ENCODE measurements around the gene ZNF592.

DNA sequence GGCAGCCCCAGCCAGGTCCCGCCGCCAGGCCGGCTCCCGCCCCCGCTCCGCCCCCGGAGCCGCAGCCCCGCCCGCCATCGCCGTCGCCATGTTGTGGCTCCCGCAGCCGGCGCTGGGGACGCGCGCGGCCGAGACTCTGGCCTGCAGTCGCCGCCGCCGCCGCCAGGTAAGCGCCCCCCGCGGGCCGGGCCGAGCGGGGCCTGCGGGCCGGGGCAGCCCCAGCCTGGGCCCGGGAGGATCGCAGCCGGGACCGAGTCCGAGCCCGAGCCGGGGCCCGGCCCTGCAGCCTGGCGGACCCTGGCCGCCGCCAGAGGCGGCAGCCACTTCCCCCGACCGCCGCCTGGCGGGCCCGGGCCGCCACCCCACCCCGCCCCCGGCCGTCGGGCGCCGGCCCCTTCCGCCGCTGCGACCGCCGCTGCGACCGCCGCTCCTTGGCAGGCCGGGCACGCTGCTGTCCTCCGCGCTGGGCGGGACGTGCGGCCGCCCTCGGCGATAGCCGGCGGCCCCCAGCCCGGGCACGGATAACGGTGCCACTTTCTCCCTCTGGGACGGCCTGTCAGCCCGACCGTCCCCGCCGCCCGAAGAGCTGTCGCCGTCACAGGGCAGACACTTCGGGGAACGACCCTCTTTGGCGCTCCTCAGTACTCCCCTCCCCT lies at the start of gene ZNF592:
ZNF592 (plus strand) TSS at position 94 of the 656 bp plus-strand sequence.
- PRO-cap: bidirectional peak, plus-strand start at position 105 of the sequence, minus-strand start at position 90 of the sequence; bidirectional peak, plus-strand start at position 461 of the sequence, minus-strand start at position 342 of the sequence
- RAMPAGE, long total RNA, 4 experiments: start-site peak on the plus strand in 3 of 4 experiments, centred at positions 88 to 110 of the sequence, 48 to 297 reads per replicate

- PRO-cap: no peak
- RAMPAGE, long total RNA, 4 experiments: no peak in any of the 4 experiments
Measured at GRCh38 chr15:84761616-84762211, 13.3 kb downstream of the ZNF592 start.

DNA sequence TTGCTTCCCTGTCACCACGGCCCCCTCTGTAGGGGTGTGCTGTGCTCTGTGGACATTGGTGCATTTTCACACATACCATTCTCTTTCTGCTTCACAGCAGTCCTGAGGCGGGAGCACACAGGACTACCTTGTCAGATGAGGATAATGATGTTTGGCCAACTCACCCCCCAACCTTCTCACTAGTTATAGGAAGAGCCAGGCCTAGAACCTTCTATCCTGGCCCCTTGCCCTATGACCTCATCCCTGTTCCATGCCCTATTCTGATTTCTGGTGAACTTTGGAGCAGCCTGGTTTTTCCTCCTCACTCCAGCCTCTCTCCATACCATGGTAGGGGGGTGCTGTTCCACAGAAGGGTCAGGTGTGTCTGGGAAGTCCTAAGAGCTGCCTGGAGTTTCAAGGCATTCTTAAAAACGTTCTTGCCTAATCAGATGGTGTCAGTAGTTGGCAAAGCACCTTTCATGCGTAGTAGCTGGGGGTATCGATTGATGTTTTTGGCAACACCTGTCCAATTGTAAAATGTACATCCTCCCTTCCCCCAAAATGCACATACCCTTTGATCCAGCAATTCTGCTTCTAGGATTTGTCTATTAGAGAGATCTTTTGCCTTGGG lies 16.9 kb upstream of the ALPK3 start:
- PRO-cap: no peak
- RAMPAGE, long total RNA, 4 experiments: no peak in any of the 4 experiments

DNA sequence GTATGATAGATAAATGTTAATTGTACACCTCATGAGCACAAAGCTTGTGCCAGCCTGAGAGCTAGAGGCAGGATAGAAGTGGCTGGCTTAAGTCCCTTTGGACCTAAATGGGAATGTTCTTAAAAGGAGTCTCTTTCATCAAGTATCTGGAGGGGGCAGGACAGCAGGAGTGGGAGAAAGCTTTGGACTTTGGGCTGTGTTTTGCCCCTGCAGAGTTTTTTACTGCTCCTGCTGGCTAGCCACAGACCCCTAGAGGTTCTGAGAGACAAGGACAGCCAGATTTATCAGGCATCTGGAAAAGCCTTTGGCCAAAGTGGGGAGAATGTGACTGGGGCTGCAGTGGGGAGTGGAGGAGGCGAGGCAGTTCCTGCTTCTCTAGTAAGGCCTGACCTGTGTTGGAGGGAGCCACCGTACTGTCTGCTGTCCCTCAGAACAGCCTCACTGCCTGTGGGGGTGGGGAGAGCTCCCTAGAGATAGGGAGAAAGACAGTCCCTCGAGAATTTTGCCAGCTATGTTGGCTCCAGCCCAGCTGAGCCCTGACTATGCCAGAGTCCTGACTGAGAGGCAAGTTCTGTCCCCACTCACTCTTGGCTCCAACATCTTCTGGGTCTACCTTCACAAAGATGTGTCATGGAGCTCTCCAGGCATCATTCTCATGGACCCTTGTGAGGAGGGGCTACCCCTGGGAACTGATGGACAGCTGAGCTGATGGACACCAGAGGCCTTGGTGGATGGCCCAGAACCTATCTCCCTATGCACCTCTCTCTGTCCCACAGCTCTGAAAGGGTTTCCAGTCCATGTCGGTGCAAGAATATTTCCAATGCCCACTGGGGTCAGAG lies 2.2 kb downstream of the ALPK3 start:
- PRO-cap: no peak
- RAMPAGE, long total RNA, 4 experiments: no peak in any of the 4 experiments

DNA sequence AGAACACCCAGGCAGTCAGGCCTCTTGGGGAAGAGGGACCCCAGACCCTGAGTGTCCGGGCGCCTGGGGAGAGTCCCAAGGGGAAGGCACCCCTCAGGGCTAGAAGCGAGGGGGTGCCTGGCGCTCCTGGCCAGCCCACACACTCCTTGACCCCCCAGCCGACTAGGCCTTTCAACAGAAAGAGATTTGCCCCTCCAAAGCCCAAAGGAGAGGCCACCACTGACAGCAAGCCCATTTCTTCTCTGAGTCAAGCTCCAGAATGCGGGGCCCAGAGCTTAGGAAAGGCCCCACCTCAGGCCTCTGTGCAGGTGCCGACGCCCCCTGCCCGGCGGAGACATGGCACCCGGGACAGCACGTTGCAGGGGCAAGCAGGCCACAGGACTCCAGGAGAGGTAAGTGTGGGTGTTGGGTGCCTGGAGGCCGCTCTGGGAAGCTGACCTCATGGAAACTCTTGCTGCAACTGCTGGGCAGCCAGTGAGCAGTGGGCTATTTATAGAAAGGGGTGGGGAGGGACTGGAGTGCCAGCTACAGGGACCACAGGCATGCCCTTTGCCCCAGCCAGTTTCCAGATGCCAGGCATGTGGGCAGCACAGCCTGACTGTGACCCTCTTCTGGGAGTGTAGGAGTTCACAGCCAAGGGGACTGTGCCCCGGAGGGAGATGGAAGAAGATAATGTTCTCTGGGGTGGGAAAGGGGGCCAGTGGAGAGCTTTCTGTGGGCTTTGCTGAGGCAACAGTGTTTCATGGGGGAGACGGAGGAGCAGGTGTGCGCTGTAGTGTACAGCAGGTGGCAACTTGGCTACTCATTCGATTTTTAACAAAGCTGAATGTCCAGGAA lies 23.6 kb downstream of the ALPK3 start:
- PRO-cap: bidirectional peak, plus-strand start at position 518 of the sequence, minus-strand start at position 465 of the sequence
- RAMPAGE, long total RNA, 4 experiments: no peak in any of the 4 experiments

DNA sequence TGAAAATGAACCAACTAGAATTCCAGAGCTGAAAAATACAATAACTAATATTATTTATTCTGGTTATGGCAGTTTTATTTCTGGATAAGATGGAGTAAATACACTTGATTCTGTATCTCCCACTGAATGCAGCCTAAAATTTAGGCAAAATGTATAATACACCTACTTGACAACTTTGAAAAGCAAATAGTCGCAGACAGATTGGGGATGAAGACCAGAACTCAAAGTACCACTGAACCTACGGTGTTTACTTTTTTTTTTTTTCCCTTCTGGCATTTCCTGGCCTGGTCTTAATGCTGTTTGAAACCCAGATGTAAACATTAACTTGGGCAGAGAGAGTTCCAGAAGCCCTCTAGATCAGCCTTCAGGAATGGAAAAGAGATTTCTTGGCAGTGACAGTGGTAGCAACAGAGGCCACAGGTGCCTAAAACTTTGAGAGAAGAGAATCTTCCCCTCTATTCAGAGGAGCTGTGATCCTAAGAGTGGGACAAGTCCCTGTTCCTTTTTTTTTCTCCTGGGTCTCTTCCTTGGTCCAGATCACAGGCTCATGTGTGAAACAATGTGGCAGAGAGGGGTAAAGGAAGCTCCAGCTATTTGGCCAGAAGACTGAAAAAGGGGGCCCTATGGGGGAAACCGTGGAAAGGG lies 27.8 kb downstream of the ALPK3 start:
- PRO-cap: no peak
- RAMPAGE, long total RNA, 4 experiments: no peak in any of the 4 experiments

- PRO-cap: no peak
- RAMPAGE, long total RNA, 4 experiments: no peak in any of the 4 experiments
Measured at GRCh38 chr15:84885740-84886221, 1.3 kb downstream of the SLC28A1 start.

- PRO-cap: bidirectional peak, plus-strand start at chr15:84886701, minus-strand start at chr15:84886601
- RAMPAGE, long total RNA, 4 experiments: start-site peak on the plus strand in 1 of 4 experiments, at chr15:84886700-84886823 at its widest, 211 reads per replicate
Measured at GRCh38 chr15:84886315-84887109, 2.0 kb downstream of the SLC28A1 start.

DNA sequence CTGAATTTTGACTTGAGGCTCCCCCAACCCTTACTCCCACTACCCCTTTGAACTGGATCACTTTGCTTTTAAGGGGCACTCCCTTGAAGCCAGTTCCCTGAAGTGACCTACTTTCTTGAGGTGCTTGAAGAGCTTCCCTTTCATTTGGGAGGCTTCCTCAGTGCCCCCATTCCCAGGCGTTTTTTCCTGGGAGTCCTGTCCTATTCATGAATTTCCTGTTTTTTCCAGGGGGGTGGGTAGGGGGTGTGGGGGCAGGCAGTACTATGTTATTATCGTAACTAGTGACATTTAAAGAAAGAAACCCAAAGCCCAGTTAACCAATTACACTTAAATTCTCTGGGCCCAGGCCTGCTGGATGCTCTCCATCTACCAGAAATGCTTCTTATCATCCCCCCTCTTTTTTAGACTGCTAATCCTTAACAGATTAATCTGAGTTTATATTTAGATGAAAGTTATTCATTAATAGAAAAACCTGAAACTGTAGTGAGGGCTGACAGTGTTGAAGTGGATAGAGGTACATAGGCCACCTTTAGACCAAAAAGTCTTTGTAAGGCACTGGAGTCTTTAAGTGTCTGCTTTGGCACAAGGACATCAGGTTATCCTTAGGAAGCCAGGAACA lies 43.6 kb downstream of the PDE8A start:
- PRO-cap: no peak
- RAMPAGE, long total RNA, 4 experiments: no peak in any of the 4 experiments

- PRO-cap: no peak
- RAMPAGE, long total RNA, 4 experiments: no peak in any of the 4 experiments
Measured at GRCh38 chr15:85039092-85039990, 57.7 kb downstream of the PDE8A start.

DNA sequence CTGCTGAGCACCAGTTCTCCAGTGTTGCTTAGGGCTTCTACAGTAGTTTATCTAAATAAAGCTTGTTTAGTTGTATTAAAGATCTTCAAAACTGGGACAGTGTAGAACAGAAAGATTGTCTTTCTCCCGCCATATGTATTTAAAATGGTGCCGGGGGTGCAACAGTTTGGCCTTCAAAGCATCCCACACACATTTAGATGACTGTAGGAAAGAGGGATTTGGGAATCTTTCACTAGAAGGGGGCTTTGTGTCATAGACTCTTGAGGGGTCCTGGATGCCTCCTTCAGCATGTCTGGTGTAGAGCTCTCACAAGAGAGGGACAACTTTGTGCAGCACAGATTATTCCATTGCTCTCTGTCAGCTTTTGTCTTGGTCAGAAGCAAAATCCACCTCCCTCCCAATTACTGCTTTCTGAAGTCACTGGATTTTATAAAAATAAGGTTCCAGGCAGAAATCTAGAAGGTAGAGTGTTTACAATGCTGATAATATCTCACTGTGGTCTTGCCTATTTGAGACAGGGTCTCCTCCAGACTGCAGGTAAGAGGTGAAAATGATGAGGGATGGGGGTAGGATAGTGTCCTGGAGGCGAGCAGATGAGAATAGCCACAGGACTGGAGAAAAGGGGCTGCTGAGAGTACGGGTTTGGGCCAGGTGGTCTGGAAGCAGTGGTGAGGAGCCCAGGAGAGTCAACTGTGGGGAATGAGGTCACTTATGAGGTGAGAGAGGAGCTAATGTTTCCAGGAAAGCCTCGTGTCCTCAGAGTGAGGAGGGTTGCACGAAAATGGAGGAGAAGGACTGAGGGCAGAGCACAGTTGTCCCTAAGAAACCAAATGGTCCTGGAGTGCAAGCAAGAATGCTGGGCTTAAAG lies 132.9 kb downstream of the PDE8A start:
- PRO-cap: no peak
- RAMPAGE, long total RNA, 4 experiments: start-site peak on the plus strand in 1 of 4 experiments, centred at position 555 of the sequence, 5 reads per replicate

DNA sequence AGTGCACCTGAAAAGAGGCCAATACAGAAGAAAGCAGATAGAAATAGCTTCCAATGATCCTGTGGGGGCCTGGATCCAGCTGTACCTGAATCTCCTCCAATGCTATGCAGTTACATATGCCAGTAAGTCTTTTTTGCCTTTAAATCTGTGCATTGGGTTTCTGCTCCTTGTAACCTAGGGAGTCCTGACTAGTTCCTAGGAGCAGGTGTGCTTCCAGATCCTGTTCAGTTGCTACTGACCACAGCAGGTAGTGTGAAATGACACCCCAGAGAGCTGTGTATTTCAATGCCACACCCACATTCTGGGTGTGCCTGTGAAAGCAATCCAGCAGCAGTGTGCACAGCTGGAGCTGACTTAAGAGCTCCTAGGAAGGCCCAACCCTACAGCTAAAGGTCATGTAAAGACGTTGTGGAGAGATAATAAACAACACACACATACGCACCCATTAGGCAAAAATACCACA lies 62.3 kb upstream of the AKAP13 start:
- PRO-cap: unidirectional peak, minus-strand start at position 233 of the sequence
- RAMPAGE, long total RNA, 4 experiments: no peak in any of the 4 experiments

DNA sequence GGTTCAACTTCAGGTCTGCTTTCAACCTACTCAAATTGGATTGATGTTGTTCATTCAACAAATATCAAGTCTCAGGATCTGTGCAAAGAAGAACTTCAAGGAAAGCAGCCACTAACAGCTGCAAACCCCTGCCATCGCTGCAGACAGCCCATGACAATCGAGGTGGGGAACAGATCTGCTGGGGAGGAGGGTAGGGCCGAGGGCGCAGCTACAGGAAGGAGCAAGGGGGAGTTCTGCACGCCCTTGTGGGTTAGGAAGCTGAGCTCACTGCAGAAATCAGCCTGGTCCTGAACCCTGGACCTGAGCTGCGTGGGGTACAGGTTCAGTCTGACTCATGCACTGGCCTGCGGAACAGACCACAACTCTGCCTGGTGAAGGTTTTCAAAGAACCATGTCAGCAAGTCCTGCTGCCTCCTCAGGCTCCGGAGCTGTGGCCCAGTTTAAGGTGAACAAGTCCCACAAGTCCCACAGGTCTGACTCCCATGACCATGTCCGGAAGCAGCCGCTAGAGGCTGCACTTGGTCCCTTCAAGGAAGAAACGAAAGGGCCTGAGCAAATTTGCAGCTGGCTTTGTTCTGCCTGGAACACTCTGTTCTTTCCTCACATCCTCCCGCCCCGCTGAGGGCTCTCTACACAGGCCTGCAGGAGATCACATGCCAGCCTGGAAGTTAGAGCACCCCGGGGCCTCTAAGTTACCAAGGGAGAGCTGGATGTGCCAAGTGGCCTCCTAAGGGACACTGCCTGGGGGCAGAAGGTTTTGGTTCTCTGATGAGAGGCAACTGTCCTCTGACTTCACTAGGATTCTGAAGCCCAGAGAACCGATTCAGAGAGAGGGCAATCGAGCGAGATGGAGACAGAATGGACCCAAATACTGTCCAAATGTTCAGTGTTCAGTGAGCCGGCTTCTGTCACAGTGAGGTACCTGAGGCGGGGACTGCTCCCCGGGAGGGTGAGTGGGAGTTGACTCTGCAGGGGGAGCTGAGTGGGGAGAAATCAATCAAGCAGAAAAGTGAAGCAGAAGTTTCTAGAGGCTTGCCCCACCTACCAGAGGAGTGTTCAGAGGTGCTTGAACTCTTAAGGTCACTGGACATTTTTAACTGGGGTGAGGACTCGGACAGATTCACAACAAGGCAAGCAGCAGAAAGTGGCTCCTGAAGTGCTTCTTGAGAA lies 49.2 kb upstream of the AKAP13 start:
- PRO-cap: bidirectional peak, plus-strand start at position 654 of the sequence, minus-strand start at position 435 of the sequence
- RAMPAGE, long total RNA, 4 experiments: no peak in any of the 4 experiments

DNA sequence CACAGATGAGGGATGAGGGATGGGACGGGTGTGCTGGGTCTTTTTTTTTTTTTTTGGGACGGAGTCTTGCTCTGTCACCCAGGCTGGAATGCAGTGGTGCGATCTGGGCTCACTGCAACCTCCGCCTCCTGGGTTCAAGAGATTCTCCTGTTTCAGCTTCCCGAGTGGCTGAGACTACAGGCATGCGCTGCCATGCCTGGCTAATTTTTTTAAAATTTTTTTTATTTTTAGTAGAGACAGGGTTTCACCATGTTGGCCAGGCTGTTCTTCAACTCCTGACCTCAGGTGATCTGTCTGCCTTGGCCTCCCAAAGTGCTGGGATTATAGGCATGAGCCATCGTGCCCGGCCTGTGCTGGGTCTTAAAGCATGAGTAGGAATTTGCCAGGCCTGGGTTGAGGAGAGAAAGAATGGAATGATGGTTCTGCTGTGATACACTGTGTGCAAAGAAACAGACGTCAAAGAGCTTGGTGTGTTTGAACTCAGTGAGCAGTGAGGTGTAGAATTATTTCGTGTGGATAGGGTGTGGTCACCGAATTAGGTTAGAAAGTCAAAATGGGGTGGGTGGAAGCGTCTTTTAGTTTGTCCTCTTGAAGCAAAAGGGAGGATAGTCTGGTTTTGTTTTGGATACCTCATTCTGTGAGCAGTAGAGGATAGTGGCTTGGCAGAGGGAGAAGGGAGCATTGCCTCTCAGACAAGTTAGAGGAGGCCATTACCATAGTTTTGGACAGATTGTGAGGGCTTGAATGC lies 27.0 kb downstream of the AKAP13 start:
- PRO-cap: no peak
- RAMPAGE, long total RNA, 4 experiments: no peak in any of the 4 experiments

GRCh38 chr15:85415536-85416150 lies 35.2 kb downstream of the AKAP13 start:
- PRO-cap: no peak
- RAMPAGE, long total RNA, 4 experiments: no peak in any of the 4 experiments

- PRO-cap: no peak
- RAMPAGE, long total RNA, 4 experiments: no peak in any of the 4 experiments
Measured at GRCh38 chr15:85434886-85435494, 54.6 kb downstream of the AKAP13 start.

DNA sequence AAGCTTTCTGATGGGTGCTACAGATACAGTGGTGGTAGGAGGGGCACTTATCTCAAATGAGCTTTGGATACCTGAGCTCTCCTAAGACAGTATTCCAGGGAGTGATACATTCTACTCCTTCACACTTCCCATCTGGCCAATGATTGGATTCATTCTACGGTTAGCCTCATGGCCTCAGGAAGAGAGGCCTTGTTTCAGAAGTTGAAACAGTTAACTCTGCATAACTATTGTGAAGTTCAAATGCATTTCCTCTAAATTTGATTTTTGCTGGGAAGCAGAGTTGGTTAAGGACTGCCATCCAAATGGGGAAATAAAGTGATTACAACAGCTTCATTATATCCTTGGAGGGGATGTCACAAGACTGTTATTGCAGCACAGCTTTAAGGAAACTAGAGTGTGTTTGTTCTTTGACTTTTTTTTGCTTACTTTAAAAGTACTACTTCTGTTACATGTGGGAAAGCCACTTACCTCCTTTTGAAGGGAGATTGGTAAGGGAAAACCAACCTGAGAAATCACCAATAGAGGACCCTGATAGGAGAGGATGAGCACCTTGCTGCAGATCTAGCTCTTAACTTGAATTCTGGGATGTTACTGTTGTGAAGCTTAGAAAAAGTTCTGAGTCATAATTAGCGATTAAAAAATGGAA lies 164.8 kb downstream of the AKAP13 start:
- PRO-cap: unidirectional peak, minus-strand start at position 304 of the sequence
- RAMPAGE, long total RNA, 4 experiments: no peak in any of the 4 experiments

DNA sequence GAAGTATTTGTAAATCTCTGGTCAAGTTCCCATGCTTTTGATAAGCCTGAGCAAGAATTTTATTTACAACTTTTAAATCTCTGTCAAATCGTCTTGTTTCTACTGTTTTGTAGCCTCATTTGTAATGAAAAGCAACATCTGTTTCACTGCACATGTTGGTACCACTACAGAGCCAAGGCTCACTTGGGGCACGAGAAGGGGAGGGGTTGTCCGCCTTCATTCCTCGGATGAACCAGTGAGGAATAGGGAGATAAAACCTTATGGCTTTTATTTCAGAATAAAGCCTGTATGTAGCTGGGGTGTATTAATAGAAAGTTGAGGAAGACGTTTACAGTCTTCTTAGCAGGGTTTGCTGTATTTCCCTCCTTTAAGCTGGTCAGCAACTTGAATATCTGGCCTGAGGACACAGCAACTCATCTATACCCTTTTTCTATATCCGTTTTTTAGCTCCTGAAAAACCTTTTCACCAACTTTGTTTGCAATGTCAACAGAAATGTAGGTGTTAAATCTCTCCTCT lies 176.8 kb downstream of the KLHL25 start:
- PRO-cap: no peak
- RAMPAGE, long total RNA, 4 experiments: no peak in any of the 4 experiments

- PRO-cap: no peak
- RAMPAGE, long total RNA, 4 experiments: no peak in any of the 4 experiments
Measured at GRCh38 chr15:85640033-85640534, 154.6 kb downstream of the KLHL25 start.

GRCh38 chr15:85708340-85708616 lies 86.4 kb downstream of the KLHL25 start:
- PRO-cap: no peak
- RAMPAGE, long total RNA, 4 experiments: no peak in any of the 4 experiments